NB4 (cell line): ENCODE measurements around a stretch of chr7.

DNA sequence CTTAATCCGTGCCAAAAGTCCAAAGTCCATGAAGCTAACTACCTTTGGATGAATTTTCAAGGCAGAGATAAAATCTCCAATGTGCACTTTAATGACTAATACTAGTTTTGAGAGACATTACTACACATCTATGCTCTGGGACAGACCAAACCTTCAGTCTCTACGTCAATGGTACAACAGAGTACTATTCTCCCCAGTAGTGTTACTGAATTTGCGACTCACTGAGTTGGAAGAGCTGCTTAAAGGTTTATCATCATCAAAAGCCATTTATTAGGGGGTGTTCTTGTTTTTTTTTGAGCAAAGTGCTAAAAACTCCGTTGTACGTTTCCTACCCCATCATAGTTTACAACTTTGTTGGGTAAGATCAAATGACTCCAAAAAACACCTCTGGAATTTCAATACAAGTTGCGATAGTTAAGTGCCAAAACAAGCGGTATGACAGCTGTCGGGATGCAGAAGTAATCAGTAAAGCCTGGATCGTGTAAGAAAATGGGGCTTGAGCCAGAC is 45.9 kb downstream of the UBE2H start:
- RRBS, result no CpG with 5 or more reads among the region's 9 CpGs

DNA sequence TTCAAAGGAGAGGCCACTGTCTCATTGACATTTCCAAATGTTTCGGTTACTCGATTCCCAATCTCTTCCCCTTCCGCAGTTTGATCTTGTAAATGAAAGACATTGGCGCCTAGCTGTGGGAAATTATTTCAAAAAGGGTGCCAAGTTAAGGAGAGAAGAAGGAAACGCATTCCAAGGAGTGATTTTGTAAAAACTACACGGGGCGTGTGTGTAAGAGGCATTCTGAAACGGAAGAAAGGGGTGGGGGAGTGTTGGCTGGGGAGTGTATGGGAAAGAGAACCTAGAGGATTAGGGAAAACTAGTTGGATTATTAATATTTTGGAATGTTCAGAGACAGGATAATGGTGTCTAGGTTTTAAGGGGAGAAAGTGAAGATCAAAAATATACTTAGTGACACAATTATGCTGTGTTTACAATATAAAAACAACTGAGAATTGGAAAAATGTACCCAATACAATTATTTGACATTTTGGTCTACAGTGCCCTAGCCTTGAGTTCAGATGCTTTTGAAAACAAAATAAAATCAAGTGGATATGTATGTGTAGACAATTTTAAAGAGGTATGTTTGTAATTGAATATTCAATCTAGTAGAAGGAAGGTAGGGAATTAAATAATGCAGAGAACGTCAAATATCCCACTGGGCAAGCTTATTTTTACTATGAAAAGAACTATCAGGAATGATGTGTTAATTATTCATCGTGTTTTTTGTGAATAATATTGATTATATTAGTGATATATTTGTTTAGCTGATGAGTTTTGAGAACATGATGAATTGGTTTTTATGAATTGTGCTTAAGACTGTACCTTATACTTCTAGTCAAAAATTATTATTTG is 930 bp downstream of the KLHDC10 start:
- RRBS, result no CpG with 5 or more reads among the region's 10 CpGs

DNA sequence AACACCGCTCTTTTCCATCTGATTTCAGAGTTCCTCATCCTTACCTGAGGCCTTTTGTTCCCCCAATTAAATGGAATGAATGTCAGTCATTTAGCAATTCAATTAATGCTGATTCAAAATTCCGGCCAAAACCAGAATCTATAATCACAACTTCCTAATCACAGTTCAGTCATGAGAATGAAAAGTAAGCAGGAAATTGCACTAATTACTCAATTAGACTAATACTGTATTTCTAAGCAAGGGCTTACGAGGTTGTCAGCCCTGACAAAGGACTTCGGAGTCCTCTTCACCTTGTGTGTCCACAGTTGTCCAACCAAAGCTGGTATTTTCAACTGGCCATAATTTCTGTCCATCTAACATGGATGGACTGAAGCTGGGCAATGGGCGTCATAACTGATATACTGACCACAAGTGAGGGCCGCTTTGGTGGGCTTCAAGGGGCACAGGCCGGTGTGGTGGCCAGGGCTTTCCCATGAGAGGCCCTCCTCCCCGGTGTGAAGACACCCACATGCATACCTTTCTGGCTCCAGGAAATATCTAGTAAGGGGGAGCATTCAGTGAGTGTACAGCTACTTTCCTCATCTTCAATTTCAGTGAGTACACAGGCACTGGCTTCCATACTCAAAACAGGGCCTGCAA is 17.5 kb downstream of the CPA1 start:
- RRBS, result no CpG with 5 or more reads among the region's 8 CpGs

- RRBS, result no CpG with 5 or more reads among the region's 2 CpGs
These were observed 19.2 kb downstream of the CEP41 start for GRCh38 chr7:130421519-130422041.

GRCh38 chr7:130488829-130489705 is 2.8 kb upstream of the MEST start:
- RRBS, result no CpG with 5 or more reads among the region's 9 CpGs

- RRBS, result no CpG with 5 or more reads among the region's 3 CpGs
These were observed 16.3 kb downstream of the MEST start for GRCh38 chr7:130507973-130508774.

DNA sequence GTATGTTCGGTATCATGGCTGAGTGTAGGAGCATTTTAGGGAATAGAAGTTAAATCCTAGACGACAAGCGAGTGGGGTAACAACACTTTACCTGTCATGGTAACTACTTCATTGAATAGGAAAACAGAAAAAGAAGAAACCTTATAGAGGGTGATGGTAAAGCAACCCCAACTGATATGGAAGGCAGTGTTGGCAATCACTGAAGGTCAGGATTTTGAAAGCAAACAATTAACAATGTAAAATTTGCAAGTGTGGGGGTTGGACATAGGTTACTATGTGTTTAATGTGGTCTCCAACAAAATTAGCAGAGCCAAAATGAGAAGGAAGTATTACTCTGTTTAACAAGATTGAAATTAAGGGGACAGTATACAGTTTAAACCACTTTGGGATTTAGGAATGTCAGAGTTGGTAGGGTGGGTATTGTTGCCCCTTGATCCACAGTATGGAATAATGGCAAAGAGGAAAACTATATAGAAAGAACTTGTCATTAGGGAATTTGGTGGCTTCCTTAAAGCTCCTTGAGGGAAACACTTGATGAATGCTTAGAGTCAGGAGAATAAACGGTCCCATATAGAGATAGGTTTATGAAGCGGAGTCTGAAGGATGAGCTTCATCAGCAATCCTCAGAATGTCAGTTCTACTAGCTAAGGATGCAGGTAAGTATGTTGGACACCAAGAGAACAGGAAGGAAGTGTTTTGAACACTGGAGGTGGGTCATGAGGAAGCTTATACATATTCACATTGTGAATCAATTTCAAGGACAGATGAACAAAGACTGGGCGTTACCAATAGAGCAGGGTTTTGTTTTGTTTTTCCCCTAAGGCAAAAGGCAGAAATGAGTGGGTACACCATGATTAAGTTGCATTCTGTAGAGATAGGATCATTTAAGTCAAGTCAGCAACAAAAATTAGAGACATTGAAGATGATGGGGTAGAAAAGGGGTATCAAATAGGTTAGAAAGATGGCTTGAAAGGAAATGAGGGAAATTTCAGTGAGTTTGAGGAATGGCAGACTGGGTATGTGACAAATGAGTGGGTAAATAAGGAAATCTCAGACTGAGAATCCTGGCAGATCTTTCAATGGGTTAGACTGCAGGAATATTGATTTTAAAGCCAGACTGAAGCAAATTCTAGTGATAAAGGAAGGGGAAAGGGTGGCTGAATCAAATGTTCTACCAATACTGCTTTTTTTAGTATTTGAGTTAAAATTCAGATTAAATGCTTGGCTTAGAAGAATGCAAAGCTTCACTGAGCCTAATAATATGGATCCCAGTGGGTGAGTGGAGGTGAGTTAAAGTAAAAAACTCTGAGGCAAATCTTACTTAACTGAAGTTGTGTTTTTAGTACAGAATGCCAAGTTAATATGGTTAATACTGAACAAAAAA is 51.5 kb downstream of the MEST start:
- RRBS, result no CpG with 5 or more reads among the region's 6 CpGs

DNA sequence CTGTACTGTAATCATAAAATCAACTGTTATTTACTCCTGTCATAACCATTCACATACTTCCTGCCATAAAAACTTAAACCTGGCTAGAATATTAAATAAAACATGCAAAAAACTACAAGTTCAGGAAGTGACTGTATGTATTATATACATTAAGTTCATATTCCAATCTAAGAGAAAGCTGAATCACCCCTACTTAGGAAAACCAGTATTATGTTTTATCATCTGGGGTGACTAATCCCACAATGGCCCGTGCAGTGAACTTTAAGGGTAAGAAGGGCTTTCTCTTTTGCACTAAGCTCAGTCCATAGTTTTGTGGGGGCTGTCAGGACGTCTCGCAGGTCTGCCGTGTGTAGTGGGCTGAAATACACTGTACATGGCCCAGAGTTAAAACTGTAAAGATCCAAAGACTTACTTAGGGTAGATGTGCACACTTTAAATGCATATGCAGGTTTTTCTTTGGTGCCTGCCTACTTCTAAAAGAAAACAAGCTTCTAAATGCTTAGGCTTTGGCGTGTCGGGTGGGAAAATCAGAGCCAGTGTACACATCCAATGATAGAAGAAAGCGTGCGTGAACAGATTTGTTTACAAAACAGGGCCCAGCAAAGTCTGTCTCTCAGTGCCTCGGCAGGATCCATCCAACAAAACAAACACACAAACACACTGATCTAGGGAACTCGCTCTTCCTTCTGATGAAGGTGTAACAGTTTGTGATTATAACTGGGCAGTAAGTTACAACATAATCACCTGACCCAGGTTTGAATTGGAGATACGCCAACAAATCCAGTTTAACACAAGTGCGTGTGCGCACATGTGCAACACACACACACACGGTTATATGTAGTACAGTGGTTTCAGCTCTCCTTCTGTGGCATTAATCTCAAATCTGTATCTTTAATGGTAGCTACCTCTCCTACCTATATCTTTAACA is 184.0 kb upstream of the KLF14 start:
- RRBS, result no CpG with 5 or more reads among the region's 14 CpGs

DNA sequence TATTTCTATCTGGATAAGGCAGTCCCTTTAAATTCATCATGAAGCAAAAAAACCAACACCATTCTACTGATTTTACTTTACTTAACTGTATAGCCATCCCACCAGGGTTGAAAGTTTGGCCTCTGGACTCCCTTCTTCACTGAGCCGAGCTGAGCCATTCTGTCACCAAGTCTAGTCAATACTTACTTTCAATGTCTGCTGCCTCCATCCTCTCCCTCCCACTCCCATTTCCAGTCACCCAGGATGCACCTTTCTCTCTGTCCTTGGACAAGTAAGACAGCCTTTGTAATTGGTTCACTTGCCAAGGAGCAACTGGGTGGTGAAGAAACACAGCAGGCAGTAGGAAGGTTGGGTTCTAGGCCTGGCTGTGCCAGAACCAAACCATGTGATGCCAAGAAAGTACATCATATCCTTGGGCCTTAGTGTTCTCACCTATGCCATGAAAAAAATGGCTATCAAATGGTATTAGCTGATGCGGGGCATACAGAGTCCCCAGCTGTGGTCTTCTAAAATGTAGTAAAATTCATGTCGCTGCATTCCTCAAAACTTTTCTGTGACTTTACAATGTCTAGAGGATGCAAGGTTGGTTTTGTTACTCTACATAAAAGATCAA is 184.8 kb upstream of the KLF14 start:
- RRBS, result no CpG with 5 or more reads among the region's 3 CpGs

GRCh38 chr7:130930069-130930765 is 196.2 kb upstream of the KLF14 start:
- RRBS, result no CpG with 5 or more reads among the region's 7 CpGs

GRCh38 chr7:130943214-130944420 is 209.6 kb upstream of the KLF14 start:
- RRBS, result no CpG with 5 or more reads among the region's 17 CpGs

DNA sequence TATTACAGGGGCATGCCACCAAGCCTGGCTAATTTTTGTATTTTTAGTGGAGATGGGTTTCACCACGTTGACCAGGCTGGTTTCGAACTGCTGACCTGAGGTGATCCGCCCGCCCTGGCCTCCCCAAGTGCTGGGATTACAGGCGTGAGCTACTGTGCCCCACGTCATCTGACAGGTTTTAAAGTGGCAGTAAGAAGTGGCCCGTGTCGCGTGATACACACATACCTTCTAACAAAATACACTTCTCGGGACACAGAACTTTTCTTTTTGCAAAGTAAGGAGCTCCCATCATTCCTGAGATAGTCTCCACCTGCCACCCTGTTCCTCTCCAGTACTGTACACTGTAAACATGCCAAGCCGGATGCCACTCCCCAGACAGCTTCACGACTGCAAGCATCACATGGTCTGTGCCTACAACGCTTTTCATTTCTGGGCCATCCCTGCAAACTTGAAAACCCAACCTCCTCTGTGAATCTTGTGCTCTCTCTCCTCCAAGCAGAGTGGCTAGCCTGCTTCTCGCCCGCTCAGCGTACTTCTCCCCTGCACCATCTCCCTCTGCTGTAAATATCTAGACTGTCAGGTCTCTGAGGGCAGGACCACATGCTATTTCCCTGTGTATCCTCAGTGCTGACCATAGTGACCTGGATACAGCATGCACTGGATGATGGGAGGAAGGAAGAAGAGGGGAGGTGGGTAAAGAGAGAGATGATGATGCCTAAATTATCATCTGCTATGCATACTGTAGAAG is 256.4 kb upstream of the KLF14 start:
- RRBS, result no CpG with 5 or more reads among the region's 16 CpGs

- RRBS, result no CpG with 5 or more reads among the region's 8 CpGs
These were observed 239.5 kb upstream of the MKLN1 start for GRCh38 chr7:131087889-131088913.

- RRBS, result no CpG with 5 or more reads among the region's 6 CpGs
These were observed 229.5 kb upstream of the MKLN1 start for GRCh38 chr7:131098165-131098618.

- RRBS, result no CpG with 5 or more reads among the region's 10 CpGs
These were observed 226.8 kb upstream of the MKLN1 start for GRCh38 chr7:131100465-131101600.

DNA sequence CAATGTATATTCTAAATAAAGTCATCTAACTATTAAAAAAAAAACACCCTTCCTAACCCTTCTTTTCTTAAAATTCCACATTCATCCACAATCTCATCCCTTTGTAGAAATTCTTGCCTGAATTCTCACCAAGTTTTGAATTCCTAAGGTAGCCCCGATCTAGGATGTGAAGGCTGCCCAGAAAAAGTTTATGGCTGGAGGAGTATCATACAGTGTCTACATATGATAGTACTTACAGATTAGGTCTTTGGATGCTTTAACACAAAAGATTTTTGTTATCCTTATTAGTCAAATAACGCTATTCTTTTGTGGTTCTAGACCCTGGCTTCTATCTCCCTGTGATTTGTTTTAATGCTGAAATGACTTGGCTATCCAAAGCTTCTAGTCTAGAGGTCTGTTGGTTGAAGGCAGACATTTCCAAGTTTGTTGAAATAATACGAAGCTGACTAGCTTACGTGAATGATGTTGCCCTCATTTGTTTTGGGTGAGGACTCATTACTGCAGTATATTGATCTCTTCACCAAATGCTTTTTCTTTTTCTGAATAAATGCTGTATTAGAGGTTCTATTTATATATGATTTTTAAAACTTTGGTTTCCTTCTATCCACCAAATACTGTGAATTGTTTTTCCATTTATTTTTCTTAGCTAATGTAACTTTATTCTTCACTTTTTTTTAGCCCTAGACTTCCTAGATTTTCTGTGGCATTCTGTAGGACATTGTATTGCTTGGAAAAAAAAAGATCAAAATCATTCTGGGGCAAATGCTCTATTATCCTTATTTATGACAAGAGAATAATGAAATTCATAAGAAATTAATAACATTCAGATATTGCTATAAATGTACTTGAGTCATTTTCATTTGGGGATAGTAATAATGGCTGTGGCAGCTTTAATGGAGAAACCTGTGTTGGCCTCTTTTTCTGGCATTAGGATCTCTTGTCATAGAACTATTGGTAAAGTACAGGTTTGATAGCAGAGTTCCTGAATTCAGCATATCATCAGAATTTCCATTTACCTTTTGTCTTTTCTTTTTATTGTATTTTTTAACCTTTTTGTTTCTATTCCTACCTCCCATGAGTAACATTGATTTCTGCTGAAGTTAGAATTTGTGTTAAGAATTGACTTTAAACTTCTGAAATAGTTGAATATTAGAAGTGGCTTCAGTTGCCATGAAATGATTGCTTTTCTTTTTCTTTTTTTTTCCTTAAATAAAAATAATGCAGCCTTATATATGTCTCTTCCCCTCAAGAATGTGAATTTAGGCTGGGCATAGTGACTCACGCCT is 64.8 kb downstream of the PODXL start:
- RRBS, result no CpG with 5 or more reads among the region's 5 CpGs

DNA sequence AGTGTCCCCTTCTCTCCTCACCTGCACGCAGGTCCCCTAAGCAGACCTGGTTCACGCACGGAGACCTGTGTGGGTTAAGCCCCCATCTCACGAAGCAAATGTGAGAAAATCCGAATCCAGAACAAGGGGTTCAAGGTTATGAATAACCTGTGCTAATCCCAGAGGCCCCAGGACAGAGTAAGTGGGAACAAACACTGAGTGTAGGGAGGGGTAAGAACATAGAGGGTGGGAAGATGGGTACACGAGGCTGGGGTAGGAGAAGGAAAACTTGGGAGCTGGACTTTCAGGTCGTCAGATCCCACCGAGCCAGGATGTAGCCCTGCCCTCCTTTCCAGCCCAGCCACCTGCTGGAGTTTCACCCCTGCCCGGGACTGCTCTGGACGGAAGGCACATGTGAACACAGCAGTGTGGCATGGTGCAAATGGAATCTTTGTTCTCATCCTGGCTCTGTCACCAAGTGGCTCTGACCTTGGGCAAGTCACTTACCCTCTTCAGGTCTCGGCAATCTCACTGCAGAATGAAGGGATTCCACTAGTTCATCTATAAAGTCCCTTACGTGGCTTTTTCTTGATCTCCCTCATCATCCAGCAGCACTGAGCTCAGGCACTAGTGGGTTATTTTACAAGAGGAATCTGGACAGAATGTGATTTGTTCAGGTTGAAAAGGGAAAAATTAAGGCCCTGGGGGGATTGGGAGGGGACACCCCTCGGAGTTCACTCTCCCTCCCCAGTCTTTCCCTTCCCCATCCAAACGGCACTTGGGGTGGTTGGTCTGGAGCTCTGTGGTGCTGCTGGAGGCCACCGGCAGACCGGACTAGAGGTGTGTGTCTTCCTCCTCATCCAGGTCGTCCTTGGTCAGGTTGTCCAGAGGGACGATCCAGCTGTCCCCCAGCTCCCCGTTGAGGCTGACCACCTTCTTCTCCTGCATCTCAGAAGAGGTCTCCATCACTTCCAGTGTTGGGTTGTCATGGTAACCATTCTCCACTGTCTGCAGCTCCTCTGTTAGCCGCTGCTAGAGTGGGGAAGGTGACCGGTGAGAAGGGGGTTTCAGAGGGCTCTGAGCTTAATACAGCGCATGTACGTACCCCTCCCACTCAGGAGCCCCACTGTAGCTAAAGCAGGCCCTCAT is 52.6 kb downstream of the PODXL start:
- RRBS, result no CpG with 5 or more reads among the region's 23 CpGs

- RRBS, result no CpG with 5 or more reads among the region's 9 CpGs
These were observed 43.0 kb downstream of the PODXL start for GRCh38 chr7:131513422-131513848.

DNA sequence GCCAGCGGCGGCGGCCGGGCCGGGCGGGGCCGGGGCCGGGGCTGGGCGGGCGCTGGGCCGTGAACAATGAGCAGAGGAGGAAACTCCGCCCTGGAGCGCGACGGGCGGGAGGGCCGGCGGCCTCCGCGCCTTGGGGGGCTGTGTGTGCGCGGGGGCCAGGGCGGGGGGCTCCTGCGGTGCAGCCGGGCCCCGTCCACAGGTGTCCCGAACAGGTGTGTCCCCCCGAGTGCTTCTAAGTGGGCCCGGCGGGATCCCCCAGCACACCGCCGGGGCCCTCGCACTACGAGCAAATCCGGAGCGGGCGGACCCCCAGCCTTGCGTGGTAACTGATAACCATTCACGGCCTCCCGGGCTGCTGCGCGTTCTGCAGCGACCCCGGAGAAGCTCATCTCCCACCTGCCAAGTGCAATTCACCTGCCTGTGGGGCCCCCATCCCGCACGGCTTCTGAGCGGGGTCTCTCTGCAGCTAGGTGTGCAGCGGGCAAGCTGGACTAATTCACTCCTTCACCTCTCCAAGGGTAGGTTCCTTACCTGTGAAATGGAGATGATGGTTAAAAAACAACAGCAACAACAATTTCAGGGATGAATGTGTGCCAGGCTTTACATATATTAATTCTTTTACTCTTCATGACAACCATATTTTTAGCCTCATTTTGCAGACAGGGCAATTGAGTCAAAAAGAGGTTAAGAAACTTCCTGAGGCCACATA is 437 bp upstream of the PODXL start:
- RRBS, result 8% methylated on average over 28 of the region's 48 CpGs

DNA sequence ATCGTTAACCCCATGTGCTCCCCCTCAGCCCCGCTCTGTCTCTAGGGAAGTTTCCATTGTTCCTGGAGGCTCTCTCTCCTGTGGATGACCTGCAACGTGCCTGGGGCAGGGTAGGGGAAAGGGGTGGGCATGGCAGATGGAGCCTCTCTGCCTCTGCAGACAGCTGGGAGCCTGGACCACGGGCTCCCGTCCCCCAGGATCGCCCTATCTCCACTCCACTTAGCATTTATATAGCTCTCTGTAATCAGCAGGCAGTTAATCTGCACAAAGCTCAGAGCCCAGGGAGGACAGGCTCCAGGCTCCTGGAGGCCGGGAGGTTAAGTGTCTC is 369.7 kb downstream of the PLXNA4 start:
- RRBS, result no CpG with 5 or more reads among the region's 7 CpGs